Fibroblast of villous mesenchyme (primary cell): ENCODE results near the genes HS6ST2 and CCDC160.

DNA sequence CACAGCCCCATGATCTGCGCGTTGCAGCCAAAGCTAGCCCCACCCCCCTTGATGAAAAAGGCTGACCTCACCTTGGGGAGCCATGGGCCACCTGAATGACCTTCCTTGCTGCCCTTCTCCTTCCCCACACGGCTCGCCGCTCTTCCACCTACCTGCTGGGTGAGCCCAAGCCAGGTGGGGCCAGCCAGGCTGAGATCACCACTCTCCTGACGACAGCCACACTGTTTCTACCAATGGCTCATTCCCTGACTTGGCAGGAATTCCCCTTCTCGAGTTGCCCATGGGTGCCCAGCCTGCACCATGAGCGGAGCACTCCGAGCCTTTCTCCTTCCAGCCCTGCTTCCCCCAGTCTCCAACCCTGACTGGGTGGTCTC lies 4.0 kb upstream of the ELF4 start:
- CAGE, long polyA plus RNA: no peak

GRCh38 chrX:130120270-130121574 lies 10.4 kb upstream of the ELF4 start:
- CAGE, long polyA plus RNA: no peak

- CAGE, long polyA plus RNA: no peak
These were observed 2.3 kb downstream of the AIFM1 start for GRCh38 chrX:130163457-130163707.

DNA sequence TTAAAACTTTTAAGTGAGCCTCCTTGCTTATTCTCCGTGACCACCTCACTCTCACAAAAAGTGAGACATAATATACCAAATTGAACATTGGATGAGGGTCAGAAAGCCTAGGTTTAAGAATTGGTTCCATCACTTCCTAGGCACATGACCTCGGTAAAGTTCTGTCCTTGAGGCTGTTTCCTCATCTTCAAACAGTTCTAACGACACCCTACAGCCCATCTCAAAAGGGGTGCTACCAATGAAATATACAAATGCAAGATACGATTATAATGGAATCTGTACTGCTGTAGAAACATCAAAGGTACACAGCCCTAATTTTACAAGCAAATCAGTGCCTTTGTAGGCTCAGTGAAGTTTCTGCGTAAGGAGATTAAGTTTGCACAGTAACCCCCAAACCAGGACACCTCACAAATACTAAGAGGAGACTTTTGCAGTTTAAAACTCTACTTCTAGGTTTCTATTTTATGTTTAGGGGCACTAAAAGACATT lies 1.3 kb downstream of the ZNF280C start:
- CAGE, long polyA plus RNA: no peak

- CAGE, long polyA plus RNA: no peak
These were observed 153.0 kb downstream of the ENOX2 start for GRCh38 chrX:130749698-130750634.

DNA sequence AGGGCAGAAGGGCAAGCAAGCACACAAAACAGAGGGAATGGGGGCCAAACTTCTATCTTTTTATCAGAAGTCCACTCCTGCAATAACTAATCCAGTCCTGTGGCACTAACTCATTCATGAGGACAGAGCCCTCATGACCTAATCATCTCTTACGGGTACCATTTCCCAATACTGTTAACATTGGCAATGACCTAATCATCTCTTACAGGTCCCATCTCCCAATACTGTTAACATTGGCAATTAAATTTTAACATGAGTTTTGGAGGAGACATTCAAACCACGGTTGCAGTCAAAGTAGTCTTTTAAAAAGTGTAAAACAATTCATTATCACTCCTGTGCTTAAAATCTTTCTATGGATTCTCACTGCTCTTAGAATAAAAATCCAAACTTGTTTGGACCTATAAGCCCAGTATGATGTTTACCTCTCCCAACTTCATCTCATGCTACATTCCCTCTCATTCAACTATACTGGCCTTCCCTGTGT lies 71.9 kb downstream of the ENOX2 start:
- CAGE, long polyA plus RNA: no peak

- CAGE, long polyA plus RNA: no peak
These were observed 60.3 kb downstream of the ENOX2 start for GRCh38 chrX:130842624-130843165.

DNA sequence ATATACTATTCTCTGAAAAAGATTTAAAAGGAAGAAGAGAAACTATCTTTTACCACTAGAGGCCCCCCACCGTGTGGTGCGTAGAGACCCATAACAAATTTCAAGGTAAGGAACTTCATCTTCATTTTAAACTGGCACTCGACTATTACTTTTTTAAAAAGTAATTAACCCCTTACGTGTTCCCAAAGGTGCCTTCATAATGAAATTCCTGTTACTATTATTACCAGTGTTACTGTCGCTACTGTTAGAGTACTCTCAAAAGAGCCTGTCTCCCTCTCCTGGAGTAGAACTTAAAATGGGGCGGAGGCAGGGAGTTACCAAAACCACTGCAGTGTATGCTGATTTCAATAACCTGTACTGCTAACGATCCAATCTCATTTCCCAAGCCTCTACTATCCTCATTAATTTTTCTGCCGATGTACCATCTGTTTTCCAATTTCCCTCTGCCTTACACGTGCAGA lies 888 bp upstream of the STK26 start:
- CAGE, long polyA plus RNA: no peak

- CAGE, long polyA plus RNA: no peak
These were observed 33.9 kb upstream of the FRMD7 start for GRCh38 chrX:132161380-132162461.

GRCh38 chrX:132956944-132957666 lies 1.3 kb downstream of the HS6ST2 start:
- CAGE, long polyA plus RNA: no peak

- CAGE, long polyA plus RNA: no peak
These were observed at the start of gene HS6ST2 for GRCh38 chrX:132957689-132958930. HS6ST2 (minus strand) TSS chrX:132958629.

DNA sequence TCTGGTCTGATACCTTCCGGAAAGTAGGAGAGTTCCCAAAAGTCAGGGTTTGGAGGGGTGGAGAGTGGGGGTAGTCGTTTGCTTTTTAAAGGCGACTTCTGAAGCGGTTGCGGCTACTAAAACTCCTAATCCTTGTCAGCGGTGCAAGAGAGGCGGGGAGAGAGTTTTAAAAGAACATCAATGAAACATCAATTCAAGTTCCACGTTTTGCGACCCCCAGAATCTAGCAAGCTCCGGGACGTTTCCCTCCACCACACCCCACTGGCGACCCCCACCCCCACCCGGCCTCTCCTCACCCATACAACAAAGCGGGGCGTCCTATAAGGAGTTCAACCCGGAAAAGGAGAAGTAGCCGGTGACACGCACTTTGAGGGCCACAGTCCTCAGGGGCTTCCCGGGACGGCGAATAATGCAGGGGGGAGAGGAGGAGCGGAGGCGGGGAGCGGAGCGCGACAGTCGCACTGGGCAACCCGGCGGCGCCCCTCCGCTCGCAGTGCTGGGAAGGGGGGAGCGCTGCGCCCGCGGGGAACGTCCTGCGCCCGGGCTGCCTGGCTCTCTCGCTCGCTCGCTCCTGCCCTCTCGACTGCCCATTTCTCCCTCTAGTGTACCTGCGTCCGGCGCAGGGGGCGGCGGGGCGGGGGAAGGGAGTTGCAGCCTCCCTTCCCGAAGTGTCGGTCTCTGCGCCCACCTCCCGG lies 1.0 kb downstream of the GPC4 start:
- CAGE, long polyA plus RNA: no peak

DNA sequence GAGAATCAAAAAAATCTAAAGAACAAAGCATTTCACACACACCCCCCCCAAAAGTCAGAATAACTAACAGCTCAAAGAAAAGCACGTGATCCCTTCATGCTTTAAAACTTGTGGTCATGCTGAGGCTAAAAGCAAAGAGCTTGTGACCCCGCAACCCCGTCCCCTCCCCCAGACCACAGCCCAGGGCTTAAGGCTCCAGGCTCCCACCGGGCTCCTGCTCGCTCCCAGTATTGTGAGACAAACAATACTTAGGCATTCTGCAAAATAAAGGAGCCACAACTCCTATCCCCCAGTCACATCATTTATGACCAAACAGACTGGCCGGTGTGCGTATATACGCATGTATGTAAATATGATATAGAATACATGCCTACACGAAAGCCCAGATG lies 62.1 kb upstream of the CCDC160 start:
- CAGE, long polyA plus RNA: no peak

- CAGE, long polyA plus RNA: no peak
These were observed at the start of gene CCDC160 for GRCh38 chrX:134236710-134237739. CCDC160 (plus strand) TSS chrX:134237182.

DNA sequence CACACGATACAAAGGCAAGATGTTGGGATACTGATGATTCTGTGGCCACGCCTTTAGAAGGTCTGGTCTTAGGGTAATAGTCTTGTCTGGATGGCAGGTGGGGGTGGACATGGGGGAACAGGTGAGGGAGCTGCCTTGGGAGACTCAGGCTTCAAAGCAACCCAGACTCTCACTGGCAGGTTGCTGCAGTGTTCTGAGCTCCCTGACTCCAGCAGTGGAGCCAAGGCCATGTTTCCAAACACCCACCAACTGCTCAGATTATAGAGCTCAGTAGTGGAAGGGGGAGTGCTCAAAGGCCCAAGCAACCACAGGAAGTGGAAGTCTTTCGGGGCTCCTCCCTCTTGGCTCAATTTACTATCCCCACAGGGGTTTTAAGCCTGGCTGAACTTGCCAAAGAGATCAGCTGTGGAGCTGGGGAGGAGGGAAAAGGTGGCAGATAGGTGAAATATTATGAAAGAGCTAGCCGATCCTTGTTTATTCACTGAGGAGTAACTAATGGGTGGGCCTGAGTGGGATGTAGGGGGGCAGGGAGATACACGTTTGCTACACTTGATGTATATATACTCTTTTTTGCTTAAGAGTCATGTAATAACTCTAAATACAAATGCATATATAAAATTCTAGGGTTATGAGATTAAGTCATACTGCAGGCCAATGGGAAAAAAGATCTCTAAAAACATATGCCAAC lies 82.5 kb downstream of the HPRT1 start:
- CAGE, long polyA plus RNA: no peak

- CAGE, long polyA plus RNA: no peak
These were observed 33.8 kb downstream of the MOSPD1 start for GRCh38 chrX:134881237-134881618.

GRCh38 chrX:135003802-135004931 lies 13.4 kb downstream of the SMIM10 start:
- CAGE, long polyA plus RNA: no peak

DNA sequence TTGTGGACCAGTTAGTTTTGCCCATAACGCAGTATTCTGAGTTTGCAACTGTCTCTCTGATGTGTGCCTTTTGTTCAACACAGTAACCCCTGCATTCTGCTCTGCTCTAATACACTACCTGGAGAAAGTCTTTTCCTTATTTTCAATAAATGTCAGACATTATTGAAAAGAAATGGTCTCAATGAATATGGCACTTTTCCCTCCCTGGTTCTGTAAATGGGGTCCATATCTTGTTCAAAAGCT lies 1.1 kb downstream of the RTL8C start:
- CAGE, long polyA plus RNA: no peak

DNA sequence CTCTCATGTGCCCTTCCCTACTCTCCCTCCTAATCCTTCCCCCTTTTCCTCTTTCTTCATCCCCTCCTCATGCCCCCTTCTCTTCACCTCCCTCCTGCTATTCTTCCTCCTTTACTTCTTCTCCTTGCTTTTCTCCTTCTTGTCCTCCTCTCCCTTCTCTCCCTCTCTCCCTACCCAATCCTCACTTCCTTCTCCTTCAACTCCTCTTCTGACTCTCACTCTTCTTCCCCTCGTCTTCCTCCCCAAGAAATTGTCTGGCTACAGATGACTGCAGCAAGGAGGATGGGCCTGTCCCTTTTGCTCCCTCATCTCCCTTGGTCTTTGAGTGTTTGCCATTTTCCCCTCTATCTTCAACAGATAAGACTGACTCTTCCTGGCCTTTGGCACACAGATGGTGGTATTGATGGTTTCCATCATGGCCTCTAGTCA lies 5.1 kb downstream of the ZNF75D start:
- CAGE, long polyA plus RNA: no peak

- CAGE, long polyA plus RNA: no peak
These were observed 2.4 kb downstream of the ZNF449 start for GRCh38 chrX:135346840-135347547.